H9 (cell line): ENCODE data around the genes DNAJB8 and ACAD9.

GRCh38 chr3:127685929-127686946 lies 13.5 kb downstream of the ABTB1 start:
- PRO-cap = no peak

DNA sequence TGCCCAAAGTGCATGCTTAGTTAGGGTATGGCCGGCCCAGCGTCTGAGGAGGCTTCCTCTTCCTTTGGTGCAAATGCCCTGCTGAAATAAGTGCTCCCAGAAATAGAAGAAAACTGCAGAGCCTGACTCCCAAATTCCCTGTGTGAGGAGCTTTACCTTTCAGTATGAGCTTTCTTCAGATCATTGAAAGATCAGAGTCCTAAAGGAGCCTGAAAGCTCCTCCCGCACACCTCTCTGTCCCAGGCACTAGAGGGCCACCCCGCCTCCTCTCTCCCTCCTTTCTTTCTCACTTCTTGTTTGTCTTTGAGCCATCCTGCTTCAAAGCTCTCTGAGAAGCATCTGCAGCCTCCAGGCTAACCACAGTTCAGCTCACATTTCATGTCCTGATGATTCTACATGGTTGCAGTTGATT lies 31.3 kb downstream of the MGLL start:
- PRO-cap = no peak

DNA sequence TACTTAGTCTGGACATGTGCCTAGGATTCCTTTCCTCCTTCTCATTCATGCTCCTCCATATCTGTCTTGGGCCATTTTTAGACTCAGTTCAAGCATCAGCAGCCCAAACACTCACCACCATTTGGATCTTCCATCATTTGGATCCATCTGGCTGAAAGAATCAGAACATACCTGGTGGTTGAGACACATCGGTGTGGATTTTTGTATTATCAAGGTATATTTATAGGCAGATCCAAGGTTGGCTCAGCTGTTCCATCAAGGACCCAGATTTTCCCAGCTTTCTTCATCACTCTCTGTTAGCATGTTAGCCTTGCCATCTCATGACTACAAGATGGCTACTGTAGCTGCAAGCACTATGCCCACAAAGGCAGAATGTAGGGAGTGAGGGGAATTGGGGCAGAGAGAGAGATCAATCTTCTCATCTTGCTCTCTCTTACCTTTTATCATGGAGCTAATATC lies 13.5 kb downstream of the MGLL start:
- PRO-cap = no peak

DNA sequence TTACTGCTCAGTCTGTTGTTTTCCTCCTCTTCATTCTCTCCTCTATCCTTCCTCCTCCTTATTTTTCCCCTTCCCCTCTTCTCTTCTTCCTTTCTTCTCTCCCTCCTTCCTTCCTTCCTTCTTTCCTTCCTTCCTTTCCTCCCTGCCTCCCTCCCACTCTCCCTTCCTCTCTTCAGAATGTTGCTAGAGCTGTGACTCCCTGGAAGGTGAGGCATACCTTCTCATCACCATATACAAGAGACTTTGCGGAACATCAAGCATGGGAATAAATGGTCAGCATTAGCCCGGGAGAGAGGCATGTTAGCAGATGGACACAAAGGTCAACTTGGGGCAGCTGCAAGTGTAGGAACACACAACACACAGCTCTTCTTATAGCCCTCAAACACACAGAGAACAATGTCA lies 8.4 kb downstream of the MGLL start:
- PRO-cap = no peak

DNA sequence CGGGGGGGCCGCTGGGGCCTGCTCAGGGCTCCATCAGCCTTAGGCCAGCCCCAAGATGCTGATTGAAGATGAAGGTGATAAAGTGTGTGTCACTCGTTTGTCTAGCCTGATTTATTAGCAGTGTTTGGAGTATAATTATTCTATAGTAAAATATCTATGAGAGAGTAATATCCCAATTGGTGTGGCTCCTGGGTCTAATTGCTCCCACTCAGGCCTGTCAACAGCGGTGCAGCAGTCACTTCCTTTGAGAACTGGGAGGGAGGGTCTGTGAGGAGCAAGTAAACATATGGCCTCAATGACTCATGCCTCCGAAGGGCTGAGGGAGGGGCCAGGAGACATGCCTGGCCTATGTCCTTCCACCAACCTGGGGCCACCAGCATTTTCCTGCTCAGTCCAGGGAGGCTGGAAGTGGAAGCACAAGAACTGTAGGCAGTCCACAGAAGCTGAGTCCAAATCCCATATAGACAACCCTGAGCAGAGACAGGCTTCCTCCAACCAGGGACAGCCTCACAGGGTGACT lies 123.2 kb downstream of the DNAJB8 start:
- PRO-cap = unidirectional peak, plus-strand start at position 391 of the sequence

DNA sequence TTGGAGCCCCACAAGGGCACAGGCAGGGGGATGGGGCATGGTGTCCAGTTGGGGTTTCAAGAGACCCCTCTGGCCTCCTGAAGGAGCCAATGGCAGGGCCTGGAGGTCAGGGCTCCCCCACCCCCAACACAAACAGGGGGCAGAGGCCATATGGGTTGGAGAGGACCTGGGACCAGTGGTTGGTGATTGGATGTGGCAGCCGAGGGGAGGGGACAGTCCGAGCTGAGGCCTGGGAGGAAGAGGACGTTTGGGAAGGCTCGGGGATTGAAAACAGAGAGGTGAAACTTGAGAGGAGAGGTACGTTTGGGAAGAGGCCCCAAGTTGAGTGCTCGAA lies 53.8 kb downstream of the DNAJB8 start:
- PRO-cap = no peak

GRCh38 chr3:128433021-128433548 lies 33.6 kb downstream of the DNAJB8 start:
- PRO-cap = bidirectional peak, plus-strand start at chr3:128433211, minus-strand start at chr3:128433153

DNA sequence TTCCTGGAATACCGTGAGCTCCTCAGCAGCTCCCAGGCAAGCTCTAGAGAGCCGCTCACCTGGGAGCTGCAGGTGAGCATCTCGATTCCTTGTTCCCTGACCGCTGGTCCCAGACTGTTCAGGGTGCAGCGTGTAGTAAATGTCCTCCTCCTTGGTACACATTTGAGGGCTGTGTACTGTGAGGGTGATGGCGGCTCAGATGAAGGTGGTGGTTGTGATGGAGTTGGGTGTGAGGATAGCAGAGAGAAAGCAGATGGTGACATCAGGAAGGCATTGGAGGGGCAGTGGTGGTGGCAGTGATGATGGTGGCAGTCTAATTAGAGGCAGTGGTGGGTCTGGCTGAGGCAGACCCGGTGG lies at the start of gene DNAJB8:
Gene DNAJB8, minus strand, starts transcription at position 56 of the 357 bp plus-strand sequence.
- PRO-cap = no peak

DNA sequence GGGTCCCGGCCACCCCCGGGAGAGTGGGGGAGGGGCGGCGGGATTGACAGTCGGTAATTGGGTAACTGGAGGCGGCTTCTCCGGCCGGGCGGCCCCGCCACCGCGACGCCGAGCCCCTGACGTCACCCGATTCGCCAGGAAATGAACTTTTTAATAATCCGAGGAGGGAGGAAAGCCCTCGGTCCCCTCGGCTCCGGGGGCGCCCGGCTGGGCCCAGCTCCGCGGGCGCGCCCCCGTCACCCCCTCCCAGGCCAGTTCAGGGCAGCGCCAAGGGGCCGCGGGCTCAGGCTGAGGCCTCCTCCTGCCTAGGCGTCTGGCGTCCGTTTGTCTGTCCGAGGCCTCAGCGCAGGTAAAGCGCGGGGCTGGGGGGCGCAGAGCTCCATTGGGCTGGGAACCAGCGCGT lies 3.9 kb downstream of the GATA2 start:
- PRO-cap = no peak

- PRO-cap = no peak
Measured at GRCh38 chr3:128608024-128608745, 42.4 kb downstream of the RPN1 start.

DNA sequence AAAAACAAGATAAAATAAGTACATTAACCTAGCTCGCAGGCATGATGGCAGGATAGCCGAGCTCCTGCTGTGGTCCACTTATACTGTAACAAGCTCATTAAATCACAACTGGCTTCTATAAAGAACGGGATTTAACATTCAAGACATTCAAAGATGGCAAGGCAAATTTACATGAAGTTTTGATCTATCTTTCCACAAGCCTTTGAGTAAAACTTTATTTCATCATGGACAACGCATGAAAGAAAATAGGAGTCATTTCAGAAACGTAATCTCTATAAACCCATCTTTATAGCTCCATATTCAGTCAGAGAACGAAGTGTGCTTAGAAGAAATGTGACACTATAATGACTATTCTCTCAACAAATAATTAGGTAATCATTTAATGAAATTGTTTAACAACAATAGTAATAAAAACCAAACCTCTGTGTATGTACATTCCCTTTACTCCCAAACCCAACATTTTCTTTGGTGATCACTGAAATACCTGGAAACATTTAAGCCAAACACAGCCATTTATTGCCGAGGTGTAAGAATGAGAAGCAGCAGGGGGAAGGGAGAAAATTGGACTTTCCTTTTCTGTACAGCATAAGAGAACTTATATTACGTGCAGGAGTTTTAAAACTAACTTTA lies 1.3 kb downstream of the RPN1 start:
- PRO-cap = no peak

GRCh38 chr3:128801374-128802260 lies 75.6 kb downstream of the RAB7A start:
- PRO-cap = no peak

GRCh38 chr3:128879319-128880441 lies at the start of gene ACAD9:
Gene ACAD9 (plus strand): TSS chr3:128879620.
- PRO-cap = bidirectional peak, plus-strand start at chr3:128879663, minus-strand start at chr3:128879387; bidirectional peak, plus-strand start at chr3:128879922, minus-strand start at chr3:128879906; bidirectional peak, plus-strand start at chr3:128880009, minus-strand start at chr3:128879996; bidirectional peak, plus-strand start at chr3:128880118, minus-strand start at chr3:128880084; unidirectional peak, minus-strand start at chr3:128880289

DNA sequence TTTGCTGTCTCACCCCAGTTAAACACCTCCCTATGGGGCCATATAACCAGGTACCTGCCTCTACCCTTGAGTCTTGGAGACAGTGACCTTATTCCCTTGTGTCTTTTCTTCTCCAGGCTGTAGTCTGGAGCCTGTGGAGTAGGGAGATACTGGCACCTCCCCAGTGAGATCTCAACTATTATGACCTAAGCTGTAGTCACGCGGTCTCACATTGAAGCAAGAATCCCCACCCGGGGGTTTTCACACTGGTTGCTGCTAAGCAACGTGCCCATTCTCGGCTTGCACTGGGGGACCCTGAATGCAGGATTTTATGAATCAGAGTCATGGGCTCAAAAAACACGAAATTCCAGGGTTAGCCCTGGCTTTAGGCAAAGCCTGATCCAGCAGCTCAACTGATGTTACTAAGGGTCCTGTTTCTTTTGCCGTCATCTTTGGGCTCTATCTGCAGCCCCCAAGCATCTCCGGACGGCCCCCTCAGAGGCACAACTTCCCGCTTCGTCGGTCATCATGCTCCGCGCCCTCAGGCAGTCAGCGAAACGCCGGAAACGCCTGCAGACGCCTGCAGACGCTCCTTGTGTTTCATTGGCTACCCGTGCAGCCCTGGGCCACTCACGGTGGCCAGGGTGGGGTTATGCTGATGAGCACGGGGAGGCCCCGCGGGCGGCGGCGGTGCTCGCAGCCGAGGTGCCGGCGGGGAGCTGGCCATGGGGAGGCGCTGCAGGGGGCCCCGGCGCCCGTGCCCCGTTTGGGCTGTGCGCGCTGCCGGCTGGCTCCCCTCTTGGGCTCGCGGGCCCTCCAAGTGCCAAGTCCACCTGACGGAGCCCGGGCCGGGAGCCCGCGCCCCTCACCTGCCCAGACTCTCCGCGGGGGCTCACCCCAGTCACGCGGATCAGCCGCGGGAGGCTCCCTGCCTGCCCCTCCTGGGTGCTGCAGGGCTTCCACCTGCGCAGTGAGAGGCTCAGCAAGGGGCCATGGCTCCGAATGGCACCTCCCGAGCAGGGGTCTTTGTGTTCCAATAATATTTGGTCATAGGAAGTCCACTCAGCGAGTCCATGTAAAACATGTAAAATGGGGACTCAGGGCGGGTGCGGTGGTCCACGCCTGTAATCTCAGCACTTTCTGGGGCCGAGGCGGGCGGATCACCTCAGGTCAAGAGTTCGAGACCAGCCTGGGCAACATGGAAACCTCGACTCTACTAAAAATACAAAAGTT lies 25.9 kb downstream of the EFCC1 start:
- PRO-cap = bidirectional peak, plus-strand start at position 640 of the sequence, minus-strand start at position 530 of the sequence

DNA sequence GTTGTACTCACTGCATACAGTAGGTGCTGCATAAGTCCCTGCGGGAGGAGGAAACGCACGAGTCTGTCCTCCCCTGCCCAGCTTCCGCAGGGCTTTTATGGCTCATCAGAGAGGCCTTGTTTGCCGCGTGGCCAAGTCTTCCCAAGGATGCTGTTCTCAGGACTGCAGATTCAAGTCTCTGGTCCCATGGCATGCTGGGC lies 13.2 kb upstream of the GP9 start:
- PRO-cap = no peak

GRCh38 chr3:129067453-129068444 lies 7.2 kb downstream of the GP9 start:
- PRO-cap = no peak

GRCh38 chr3:129068445-129069064 lies 8.0 kb downstream of the GP9 start:
- PRO-cap = no peak

DNA sequence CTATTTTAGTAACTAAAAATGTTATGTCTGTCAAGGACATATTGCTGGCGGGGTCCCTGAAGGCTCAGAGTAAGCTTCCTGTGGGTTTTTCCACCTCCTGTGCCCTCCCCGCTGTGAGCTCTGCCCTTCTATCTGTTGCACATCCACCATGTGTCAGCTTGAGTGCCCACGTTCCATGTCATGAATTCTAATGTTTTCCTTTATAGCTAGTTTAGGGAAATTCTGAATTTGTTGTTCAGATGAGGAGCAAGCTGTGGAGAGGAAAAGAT lies 9.4 kb downstream of the GP9 start:
- PRO-cap = no peak

DNA sequence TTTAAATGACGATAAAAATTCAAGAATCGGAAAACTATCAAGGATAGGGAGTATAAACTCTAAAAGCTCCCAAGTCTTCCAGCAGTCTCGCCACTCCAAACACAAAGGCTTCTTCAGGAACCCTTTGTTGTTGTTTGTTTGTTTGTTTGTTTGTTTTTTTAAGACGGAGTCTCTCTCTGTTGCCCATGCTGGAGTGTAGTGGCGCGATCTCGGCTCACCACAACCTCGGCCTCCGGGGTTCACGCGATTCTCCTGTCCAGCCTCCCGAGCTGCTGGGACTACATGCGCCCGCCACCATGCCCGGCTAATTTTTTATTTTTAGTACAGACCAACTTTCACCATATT lies 914 bp downstream of the CNBP start:
- PRO-cap = bidirectional peak, plus-strand start at position 220 of the sequence, minus-strand start at position 254 of the sequence

- PRO-cap = no peak
Measured at GRCh38 chr3:129230235-129231124, 18.9 kb upstream of the COPG1 start.